HT1080 (cell line): ENCODE data around the genes YTHDC2, TRIM36 and ARL14EPL.

RAMPAGE:
- cytosol, long total RNA: no peak
- long total RNA: no peak
- nucleus, long total RNA: no peak
Observed at GRCh38 chr5:113246165-113246699, 188.6 kb downstream of the TSSK1B start.

GRCh38 chr5:113250127-113251028, 184.4 kb downstream of the TSSK1B start:
RAMPAGE:
- cytosol, long total RNA: no peak
- long total RNA: no peak
- nucleus, long total RNA: no peak

RAMPAGE:
- cytosol, long total RNA: no peak
- long total RNA: no peak
- nucleus, long total RNA: no peak
Observed at GRCh38 chr5:113513411-113514456, at the start of gene YTHDC2. TSS of gene YTHDC2 (plus strand) at chr5:113513694.

DNA sequence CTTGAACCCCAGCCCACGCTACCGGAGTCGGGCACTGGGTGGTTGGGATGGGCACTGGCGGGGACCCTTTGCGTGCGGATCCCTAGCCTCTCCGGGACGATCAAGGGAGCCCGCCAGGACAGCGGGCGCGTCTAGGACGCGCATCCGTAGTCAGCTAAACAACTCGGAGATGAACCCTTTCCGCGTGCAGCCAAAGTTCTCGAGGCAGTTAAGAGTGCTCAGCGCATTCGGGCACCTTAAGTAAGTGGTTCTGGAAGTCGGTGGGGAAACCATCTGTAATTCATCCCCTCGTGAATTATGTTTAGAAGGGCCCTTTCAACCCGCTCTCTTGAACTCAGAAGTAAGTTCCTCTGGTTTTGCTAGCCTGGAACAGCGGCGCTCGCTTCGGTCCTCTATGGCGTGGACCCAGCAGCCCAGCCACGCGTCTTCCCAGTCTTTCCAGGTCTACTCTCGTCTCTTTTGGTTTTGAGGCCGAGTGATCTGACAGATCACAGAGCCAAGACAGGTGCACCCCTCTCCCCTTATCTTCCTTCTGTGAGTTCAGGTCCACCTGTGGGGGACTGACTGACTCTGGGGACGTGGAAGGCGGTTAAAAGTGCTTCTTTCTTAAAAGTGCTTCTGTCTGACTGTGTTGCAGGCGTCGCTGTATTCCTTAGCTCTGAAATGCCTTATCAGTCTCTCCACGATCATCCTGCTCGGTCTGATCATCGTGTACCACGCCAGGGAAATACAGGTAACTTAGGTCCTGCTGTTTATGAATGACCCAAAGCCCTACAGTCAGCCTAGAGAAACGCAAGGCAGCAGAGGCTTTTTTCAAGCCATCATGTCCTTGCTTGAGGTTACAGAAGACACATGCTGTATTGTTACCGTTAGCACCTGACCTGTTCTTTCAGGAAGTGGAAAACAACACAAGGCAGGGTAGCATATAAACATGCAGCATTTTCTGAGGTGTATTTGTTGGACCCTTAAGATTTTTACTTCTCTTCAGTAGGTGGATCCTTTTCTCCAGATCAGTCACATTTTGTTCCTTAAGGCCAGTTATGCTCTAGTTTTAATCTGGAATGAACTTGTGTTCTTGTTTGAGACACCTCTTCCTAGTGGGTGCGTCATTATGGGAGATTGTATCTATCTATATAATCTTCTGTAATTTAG, 1.8 kb downstream of the KCNN2 start:
RAMPAGE:
- cytosol, long total RNA: no peak
- long total RNA: no peak
- nucleus, long total RNA: no peak

DNA sequence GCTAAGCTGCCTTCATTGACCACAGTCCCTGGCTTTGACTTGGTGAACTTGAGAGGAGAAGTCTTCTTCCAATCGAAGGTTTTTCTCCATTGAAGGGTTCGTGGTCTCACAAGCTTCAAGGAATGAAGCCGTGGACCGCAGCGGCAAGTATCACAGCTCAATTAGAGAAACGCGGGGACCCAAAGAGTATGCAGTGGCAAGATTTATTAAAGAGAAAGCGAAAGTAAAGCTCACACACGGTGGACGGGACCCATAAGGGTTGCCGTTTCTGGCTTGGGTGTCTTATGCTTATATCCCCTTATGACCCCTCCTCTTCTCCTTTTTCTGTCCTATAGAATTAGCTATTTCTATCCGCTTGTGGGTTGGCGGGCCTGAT, 101.2 kb downstream of the TRIM36 start:
RAMPAGE:
- cytosol, long total RNA: no peak
- long total RNA: no peak
- nucleus, long total RNA: no peak

DNA sequence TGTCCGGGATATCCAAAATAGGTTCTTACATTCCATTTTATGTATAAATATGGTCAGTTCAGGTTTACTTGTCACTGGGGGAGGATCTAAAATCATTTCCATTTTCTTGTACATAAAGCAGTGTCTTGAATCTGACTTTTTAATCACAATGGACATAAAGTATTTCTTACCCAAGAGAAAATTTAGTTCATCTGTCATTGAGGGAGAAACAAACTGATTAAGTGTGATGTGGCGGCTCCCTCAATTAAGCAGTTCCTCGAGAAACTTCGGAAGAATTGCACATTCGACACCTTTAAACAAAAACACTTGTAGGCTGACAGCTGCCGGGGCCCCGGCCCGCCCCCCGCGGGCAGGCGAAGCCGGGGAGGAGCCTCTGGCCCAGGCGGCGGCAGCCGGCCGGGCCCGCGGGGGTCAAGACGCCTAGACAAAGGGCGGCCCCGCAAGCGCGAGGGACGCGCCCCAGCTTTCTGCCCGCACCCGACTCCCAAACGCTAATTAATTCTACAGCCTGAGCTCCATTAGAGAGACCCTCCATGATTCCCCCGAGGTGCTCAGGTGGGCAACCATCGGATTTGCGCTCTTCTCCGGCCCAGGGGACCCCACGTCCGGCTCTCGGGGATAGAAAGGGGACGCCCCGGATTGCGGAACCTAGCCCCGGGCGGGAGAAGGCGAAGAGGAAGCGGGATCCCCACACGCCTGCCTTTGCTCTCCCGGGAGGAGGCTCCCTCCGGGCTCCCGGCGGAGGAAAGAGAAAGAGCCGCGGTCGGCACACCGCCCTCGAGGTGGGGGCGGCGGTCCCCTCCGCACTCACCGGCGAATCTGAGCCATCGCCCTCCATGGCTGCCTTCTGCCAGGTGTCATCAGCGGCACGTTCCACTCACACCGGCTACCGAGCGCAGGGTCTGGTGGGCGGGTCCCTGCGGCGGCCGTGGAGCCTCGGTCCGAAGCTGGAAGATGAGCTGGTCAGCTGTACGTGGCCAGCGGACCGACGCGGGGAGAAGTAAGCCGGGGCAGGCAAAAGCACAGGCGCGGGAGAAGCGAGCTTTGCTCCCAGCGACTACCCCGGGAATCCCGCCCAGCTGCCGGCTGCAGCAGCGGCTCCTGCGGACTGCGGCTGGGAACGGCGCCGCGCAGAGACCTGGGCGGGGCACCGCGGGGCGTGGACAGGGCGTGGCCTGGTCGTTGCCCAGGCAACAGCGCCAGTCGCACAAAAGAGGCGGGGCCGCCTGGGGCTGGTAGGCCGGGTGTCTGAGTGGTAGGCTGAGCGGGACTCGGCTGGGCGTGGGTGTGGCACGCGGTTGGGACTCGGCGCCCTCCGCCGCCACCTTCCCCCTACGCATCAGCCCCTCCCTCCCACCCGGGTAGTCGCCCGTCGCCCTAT, at the start of gene TRIM36:
Gene TRIM36, minus strand, starts transcription at position 1,112 of the 1,381 bp plus-strand sequence.
RAMPAGE:
- cytosol, long total RNA: no peak
- long total RNA: start-site peak on the minus strand centred at position 1,113 of the sequence, 7 bp wide, 39 reads
- nucleus, long total RNA: no peak

DNA sequence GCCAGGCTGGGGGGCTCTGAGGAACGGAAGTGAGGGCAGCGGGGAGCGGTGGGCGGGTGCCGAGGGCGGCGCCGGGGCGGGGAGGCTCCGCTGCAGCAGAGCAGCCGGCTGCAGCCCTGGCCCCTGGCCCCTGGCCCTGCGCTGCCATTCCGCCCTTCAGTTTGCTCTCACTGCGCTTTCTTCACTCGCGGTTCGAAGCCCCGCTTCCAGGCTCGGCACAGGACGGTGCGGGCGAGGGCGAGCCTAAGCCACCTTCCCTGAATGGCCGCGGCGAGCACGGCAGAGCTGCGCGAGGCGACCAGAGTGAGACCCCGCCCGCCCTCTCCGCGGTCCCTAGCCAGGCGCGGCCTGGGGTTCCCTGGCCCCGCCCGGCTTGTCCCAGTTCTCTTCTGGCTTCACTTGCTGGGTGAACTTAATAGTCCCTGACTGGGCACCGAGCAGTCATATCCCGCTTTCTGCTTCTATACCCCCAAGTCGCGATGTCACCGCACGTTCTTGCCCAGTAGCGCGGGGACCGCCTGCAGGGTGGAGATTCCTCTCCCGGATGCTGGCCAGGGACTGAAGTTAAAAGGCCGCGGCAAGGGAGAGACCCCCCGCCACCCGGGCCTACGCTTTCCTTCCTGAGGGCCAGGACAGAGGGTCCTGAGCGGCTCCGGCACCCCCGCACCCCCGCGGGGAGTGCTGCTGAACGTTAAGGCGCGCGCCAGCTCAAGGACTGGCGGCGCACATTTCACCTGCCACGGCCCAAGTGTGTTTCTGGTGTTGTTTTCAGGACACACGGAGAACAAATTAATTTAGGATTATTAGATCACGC, 677 bp upstream of the TRIM36 start:
RAMPAGE:
- cytosol, long total RNA: no peak
- long total RNA: no peak
- nucleus, long total RNA: no peak

GRCh38 chr5:115432487-115433094, 112.0 kb downstream of the FEM1C start:
RAMPAGE:
- cytosol, long total RNA: no peak
- long total RNA: no peak
- nucleus, long total RNA: no peak

DNA sequence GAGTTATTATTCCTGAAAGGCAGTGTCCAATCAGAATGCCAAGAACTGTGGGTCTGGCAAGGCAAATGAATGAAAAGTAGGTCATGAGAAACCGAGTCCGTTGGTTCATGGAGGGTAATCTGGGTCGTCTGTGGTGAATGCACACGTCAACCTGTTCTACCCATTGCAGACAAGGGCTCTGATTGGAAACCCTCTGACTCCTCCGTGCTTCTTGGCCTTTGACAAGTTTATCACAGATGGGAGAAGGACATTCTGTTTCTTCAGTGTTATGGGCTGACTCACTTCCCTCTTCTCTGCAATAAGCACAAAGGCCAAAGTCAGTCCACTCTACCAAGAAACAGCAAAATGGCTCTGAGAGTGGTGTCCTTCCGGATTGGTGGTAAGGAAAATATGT, 89.4 kb downstream of the FEM1C start:
RAMPAGE:
- cytosol, long total RNA: no peak
- long total RNA: no peak
- nucleus, long total RNA: no peak

GRCh38 chr5:115831066-115831731, 10.2 kb downstream of the ATG12 start:
RAMPAGE:
- cytosol, long total RNA: no peak
- long total RNA: no peak
- nucleus, long total RNA: no peak

DNA sequence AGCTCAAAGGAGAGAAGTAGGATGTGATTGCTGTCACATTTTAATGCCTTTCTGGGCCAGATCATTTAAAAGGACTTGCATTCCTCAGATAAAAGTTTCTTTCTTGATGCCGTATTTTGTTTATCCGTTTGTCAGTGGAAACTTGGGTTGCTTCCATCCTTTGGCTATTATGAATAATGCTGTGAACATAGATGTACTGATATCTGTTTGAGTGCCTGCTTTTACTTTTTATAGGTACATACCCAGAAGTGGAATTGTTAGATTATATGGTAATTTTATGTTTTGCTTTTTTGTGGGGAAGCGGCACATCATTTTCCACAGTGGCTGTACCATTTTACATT, 9.3 kb downstream of the AP3S1 start:
RAMPAGE:
- cytosol, long total RNA: no peak
- long total RNA: no peak
- nucleus, long total RNA: no peak

DNA sequence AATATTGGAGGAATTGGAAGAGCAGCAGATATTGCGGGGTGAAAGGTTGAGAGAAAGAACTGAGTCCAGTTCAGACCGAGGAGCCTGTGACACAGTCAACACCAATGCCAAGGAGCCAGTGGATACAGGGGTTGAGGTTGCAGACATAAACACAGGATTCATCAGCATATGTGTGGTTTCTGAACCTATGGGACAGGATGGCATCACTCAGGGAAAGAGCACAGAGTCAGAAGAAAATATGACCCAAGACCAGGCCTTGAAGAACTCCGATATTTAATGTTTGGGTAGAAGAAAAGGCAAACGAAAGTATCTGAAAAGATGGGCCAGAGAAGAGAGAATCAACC, 5.8 kb upstream of the LVRN start:
RAMPAGE:
- cytosol, long total RNA: no peak
- long total RNA: no peak
- nucleus, long total RNA: no peak

DNA sequence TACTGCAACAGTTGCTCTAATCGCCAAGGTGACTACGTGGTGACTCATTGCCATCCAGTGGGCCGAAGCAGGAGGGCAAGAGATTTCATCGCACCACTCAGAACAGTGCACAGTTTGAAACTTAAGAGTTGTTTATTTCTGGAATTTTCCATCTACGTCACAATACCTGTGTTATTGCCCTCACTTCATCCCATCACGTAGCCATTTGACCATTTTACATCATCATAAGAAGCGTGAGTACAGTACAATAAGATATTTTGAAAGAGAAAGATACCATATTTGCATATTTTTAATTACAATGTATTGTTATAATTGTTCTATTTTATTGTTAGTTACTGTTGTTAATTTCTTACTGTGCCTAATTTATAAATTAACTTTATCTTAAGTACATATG, at the start of gene ARL14EPL:
Gene ARL14EPL, plus strand, starts transcription at position 200 of the 394 bp plus-strand sequence.
RAMPAGE:
- cytosol, long total RNA: no peak
- long total RNA: no peak
- nucleus, long total RNA: no peak

DNA sequence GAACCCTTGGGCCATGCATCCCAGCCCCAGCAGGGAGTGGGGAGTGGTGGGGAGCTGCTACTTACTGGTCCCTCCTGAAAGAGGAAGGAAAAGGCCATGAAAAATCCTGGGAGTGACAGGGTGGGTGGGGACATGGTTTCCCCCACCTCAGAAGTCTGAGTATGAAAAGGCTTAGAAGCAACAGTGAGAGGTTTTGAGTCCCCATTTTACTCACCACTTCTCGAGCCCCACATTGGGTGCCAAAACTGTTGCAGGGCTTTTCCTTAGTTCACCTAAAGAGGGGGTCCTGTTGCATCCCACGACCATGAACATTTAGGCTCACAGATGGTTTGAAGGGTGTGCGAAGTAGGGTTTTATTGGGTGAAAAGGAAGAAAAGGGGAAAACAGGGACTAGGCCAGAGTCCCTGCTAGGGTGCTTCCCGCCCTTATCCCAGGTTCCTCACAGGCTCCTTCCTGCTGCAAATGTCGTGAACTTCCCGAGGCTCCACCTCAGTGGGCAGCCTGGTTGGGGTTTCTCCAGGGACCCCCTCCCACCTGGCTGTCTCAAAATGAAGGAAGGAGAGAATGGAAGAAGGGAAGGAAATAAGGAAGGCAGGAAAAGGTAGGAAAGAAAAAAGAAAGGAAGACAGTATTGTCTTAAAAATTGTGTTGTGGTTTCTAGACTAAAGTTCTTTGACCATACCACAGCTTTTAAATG, 226.1 kb downstream of the SEMA6A start:
RAMPAGE:
- cytosol, long total RNA: no peak
- long total RNA: no peak
- nucleus, long total RNA: no peak

GRCh38 chr5:116544270-116544923, 30.2 kb downstream of the SEMA6A start:
RAMPAGE:
- cytosol, long total RNA: no peak
- long total RNA: no peak
- nucleus, long total RNA: no peak

GRCh38 chr5:116573593-116573755, 1.1 kb downstream of the SEMA6A start:
RAMPAGE:
- cytosol, long total RNA: no peak
- long total RNA: no peak
- nucleus, long total RNA: no peak

GRCh38 chr5:116576101-116576798, 1.6 kb upstream of the SEMA6A start:
RAMPAGE:
- cytosol, long total RNA: no peak
- long total RNA: no peak
- nucleus, long total RNA: no peak

DNA sequence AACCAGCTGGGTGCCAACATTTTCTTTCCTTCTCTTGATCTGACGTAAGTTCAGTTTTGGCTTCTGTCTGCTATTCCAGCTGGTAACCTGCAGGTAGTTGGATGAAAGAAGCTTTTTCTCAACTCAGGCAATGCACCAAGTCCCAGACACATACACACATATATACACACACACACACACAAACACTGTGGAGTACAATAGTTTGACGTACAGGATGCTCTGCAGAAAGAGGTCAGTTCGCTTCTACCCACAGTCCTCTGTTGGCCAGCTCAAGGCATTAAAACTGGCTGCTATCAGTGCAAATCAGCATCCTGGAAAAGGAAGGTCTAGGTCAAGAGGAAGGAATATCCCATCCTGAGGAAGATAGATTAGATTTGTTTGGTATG, 214.3 kb upstream of the SEMA6A start:
RAMPAGE:
- cytosol, long total RNA: no peak
- long total RNA: no peak
- nucleus, long total RNA: no peak

DNA sequence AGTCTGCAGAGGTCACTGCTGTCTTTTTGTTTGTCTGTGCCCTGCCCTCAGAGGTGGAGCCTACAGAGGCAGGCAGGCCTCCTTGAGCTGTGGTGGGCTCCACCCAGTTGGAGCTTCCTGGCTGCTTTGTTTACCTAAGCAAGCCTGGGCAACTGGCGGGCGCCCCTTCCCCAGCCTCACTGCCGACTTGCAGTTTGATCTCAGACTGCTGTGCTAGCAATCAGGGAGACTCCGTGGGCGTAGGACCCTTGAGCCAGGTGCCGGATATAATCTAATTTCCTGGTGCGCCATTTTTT, 769.0 kb upstream of the SEMA6A start:
RAMPAGE:
- cytosol, long total RNA: no peak
- long total RNA: no peak
- nucleus, long total RNA: no peak

DNA sequence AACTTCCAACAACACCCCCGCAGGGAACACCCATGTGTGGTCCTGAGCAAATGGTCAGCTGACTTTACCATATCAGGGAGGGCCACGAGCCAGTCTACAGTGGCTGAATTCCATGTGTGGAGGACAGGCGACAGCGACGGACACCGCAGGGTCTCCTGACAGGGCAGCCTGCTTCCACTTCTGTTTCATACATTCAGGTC, 415.6 kb downstream of the DTWD2 start:
RAMPAGE:
- cytosol, long total RNA: no peak
- long total RNA: no peak
- nucleus, long total RNA: no peak